Measurements from ENCODE around the genes AGRP and NRN1L.

DNA sequence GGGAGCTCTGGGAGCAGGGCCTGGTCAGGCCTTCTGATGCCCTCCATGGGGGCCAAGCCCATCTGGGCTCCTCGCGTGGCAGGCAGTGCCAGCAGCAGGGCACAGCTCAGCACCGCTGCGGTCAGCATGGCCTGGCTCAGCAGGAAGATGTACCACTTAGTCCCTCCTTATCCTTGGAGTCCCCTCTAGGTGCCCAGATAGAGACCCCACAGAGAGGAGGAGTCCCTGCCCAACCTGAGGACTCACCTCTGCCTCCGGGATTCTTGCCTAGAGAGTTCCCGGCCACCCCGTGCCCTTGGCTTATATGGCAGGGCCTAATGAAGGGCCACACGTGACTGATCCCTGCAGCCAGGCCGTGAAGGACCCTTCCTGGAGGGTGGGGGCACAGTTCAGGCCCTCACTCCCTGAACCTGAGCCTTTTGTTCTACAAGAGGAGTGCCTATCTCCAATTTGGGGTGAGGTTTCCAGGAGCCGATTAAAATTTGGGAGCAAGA lies at the start of gene AGRP:
Gene AGRP (minus strand): TSS at position 277 of the 494 bp plus-strand sequence.
- RRBS, result no CpG with 5 or more reads among the region's 10 CpGs

- RRBS, result no CpG with 5 or more reads among the region's 8 CpGs
Observed at GRCh38 chr16:67527807-67528184, 833 bp upstream of the RIPOR1 start.

- RRBS, result 81% methylated on average over 6 of the region's 9 CpGs
Observed at GRCh38 chr16:67529447-67529613, 701 bp downstream of the RIPOR1 start.

DNA sequence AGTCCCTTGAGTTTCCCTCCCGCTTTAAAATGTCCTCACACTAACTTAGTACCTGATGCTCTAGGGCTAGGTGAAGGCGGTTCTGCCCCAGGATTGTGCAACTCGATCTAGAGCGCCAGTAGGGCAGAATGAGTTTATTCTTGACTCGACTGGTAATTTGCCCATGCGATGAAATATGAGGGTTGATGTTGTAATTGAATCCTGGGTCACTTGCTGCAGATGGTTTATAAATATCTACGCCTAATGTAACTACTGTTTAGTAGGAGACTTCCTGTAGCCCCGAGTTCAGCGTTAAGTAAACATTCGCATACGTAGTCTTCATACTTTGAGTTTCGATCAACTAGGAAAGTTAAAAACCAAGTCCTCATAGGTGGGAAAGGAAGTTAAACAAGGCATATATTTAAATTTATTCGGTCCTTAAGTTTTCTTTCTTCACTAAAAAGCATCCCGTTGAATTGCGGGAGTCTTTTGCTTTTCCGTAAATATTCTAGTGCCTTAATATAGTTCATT lies 1.5 kb downstream of the CTCF start:
- RRBS, result no CpG with 5 or more reads among the region's 16 CpGs

GRCh38 chr16:67800114-67800767 lies 6.1 kb downstream of the RANBP10 start:
- RRBS, result no CpG with 5 or more reads among the region's 7 CpGs

DNA sequence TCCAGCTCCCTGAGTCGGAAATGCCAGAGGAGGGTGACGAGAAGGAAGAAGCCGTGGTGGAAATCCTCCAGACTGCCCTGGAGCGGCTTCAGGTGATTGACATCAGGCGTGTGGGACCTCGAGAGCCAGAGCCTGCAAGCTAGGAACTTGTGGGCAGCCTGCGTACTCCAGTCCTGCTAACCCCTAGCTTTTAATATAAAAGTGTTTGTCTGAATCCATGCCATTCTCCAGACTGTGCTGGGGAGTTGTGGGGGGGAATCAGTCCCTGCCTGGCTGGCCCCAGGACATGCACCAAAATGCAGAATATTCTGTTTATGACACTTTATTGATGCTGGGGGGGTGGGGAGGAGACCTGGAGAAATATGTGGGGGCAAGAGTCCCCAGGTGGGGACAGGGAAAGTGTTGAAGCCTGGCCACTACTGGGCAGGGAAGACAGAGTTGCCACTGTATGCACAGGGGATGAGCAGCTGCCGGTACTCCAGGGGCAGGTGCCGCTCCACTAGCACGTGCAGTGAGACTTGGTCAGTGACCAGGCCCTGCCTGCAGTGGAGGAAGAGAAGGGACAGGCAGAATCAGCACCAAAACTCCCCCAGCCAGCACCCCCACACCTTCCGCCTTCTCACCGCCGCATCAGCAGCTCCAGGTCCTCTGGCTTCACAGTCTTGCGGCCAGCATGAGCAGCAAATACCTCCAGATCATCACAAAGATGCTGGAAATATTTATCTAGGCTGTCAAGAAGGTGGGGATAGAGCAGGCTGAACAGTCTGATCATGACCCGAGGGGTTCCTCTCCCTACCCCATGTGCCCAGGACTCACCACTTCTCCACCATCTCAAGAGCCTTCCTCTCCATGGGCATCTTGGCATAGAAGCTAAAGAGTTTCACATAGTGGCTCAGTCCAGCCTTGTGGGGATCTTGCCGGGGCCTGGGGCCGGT lies 14.0 kb upstream of the THAP11 start:
- RRBS, result no CpG with 5 or more reads among the region's 17 CpGs

DNA sequence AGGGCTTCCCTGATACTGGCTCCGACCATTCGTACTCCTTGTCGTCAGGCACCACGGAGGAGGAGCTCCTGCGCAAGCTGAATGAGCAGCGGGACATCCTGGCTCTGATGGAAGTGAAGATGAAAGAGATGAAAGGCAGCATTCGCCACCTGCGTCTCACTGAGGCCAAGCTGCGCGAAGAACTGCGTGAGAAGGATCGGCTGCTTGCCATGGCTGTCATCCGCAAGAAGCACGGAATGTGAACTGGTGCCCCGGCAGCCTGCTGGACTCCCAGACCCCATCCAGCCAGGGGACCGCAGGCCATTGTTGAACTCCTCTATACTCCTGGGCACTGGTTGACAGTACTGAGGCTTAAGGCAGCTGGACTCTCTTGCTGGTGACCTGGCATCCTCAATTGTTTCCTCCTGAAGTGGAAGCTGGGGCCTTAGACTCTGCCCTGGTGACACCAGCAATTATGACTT lies 1.2 kb downstream of the THAP11 start:
- RRBS, result no CpG with 5 or more reads among the region's 16 CpGs

- RRBS, result no CpG with 5 or more reads among the region's 8 CpGs
Observed at GRCh38 chr16:67877796-67878338, 5.0 kb downstream of the EDC4 start.

DNA sequence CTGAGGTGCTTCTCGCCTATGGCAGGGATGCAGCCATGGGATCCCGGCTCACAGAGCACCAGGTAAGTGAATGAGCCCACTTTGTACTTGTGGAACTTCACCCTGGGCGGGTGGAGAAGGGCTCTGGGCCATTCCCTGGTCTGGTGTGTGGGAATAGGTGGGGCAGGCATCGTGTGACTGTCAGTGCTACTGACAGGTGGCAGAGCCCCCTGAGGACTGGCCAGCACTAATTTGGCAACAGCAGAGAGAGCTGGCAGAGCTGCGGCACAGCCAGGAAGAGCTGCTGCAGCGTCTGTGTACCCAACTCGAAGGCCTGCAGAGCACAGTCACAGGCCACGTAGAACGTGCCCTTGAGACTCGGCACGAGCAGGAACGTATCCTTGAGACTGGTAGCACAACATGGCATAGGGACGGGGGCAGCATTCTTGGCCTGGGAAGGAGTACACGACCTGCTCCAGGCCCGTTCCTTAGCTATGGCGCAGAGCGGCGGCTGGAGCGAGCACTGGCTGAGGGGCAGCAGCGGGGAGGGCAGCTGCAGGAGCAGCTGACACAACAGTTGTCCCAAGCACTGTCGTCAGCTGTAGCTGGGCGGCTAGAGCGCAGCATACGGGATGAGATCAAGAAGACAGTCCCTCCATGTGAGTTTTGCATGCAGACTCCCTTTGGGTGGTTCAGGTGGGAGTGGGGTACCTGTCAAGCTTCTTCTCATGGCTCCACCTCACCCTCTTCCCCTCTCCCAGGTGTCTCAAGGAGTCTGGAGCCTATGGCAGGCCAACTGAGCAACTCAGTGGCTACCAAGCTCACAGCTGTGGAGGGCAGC lies 3.0 kb upstream of the NRN1L start:
- RRBS, result no CpG with 5 or more reads among the region's 24 CpGs

- RRBS, result 85% methylated on average over 9 of the region's 26 CpGs
Observed at GRCh38 chr16:67884441-67885058, at the start of gene NRN1L. Gene NRN1L (plus strand): TSS chr16:67884885.

GRCh38 chr16:67916224-67916783 lies 15.4 kb downstream of the CTRL start:
- RRBS, result no CpG with 5 or more reads among the region's 5 CpGs

DNA sequence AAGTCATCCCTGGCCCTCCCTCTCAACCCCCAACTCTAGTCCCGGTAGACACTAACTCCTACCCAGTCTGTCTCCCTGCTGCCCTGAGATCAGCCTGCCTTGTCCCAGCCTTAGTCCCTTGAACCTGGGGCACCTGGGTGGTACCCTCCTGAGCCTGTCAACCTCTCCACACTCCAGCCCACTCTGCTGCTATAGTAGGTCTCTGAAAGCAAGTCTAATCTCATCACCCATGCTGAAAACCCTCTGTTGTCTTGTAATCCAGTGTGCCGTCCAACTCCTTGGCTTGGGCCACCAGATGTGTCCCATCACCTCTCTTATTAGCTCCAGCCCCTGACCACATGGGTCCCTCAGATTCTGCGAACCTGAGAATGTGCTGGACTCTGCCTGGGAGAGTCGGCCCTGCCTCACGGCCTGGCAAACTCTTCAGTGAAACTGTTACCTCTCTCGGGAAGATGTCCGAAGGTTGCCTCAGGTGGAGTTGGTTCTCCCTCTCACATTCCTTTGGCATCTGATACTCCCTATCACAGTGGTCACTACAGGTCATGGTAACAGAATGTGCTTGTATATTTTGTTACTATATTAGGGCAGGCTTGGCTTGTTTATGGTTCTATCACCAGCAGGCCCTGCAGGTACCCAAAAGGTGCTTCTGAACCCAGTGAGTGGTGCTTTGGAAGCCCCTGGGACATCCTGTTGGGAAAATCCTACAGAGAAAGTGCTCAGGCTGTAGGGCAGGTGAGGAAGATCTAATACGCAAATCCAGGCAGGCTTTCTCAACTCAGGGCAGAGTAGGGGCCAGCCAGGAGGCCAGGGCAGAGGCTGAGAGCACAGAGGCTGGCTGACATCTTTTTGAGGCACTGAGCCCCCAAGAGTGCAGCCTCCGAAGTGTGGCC lies 9.8 kb downstream of the SLC12A4 start:
- RRBS, result no CpG with 5 or more reads among the region's 9 CpGs

- RRBS, result no CpG with 5 or more reads among the region's 40 CpGs
Observed at GRCh38 chr16:67963556-67964817, 4.5 kb downstream of the SLC12A4 start.

- RRBS, result no CpG with 5 or more reads among the region's 3 CpGs
Observed at GRCh38 chr16:67966233-67966674, 2.2 kb downstream of the SLC12A4 start.

GRCh38 chr16:67969408-67970018 lies 1.1 kb upstream of the SLC12A4 start:
- RRBS, result no CpG with 5 or more reads among the region's 33 CpGs

- RRBS, result no CpG with 5 or more reads among the region's 8 CpGs
Observed at GRCh38 chr16:68074597-68075480, 10.3 kb upstream of the NFATC3 start.

GRCh38 chr16:68118982-68119475 lies 33.9 kb downstream of the NFATC3 start:
- RRBS, result no CpG with 5 or more reads among the region's 13 CpGs

DNA sequence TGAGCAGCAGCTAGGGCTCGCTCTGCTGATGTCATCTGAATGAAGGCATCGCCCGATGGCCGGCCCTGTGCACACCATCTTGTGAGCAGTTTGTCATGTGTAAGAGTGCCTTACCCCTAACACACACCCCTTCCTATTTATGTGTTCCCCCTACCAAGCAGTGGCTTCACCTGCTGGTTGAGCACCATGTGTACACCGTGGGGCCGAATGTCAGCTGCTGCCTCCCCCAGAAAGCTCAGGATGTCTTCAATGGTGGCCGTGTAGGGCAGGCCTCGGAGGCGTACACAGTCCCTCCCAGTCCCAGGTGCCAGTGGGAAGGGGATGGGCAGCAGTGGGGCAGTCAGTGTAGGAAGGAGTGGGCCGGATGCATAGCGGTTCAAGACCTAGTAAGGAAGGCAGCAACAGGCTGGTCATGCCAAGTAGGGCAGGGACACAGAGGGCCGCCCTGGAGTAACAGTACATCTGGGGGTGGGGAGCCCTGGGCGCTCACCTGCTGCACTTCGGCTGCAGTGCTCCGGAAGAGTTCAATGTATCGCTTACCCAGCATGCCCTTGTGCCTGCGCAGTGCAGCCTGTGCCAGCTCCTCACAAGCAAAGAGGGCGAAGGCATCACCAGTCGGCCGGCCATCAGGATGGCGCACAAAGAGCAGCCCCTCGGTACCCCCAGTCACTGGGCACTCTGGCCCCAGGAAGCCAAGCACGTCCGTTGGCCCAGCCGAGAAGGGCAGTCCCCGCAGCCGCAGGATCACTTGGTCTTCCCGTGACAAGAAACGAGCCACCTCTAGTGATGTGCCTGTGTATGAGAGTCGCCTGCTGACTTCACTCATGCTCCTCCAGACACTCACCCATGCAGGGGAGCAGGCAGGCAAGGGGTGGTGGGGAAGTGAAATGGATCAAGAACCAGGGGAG lies 4.4 kb downstream of the ESRP2 start:
- RRBS, result no CpG with 5 or more reads among the region's 30 CpGs

DNA sequence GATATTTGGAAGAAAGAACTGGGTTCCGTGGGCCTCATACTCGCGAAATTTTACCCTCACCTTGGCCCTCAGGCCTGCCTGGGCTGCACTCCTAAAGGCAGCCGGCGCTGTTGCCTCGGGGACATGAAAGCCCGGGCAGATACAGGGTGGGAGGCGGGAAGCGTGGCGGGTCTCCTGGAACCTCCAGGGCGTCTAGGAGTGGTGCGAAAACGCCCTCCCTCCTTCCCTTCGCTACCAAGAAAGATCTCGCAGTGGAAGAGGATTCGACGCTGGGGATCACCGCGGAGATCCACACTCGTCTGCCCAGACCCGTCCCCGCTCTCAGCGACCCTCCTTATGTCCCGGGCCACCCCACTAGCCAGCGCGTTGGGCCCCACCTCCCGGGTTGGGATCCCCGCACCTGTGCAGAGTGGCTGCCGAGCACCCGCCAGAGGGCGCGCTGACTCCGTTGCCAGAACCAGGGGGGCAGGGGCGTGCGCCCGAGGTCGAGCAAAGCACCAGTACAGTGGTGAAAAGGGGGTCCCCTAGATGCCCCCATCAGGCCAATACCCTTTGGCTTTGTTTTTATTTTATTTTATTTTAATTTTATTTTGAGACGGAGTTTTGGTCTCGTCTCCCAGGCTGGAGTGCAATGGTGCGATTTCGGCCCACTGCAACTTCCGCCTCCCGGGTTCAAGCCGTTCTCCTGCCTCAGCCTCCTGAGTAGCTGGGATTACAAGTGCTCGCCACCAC lies 3.9 kb upstream of the ESRP2 start:
- RRBS, result 4% methylated on average over 4 of the region's 45 CpGs

GRCh38 chr16:68246465-68247261 lies 1.5 kb downstream of the PLA2G15 start:
- RRBS, result no CpG with 5 or more reads among the region's 7 CpGs

All from Jurkat, Clone E6-1 (cell line).